Smooth muscle cell (in vitro differentiated cells): Measurements from ENCODE around the gene HILPDA.

DNA sequence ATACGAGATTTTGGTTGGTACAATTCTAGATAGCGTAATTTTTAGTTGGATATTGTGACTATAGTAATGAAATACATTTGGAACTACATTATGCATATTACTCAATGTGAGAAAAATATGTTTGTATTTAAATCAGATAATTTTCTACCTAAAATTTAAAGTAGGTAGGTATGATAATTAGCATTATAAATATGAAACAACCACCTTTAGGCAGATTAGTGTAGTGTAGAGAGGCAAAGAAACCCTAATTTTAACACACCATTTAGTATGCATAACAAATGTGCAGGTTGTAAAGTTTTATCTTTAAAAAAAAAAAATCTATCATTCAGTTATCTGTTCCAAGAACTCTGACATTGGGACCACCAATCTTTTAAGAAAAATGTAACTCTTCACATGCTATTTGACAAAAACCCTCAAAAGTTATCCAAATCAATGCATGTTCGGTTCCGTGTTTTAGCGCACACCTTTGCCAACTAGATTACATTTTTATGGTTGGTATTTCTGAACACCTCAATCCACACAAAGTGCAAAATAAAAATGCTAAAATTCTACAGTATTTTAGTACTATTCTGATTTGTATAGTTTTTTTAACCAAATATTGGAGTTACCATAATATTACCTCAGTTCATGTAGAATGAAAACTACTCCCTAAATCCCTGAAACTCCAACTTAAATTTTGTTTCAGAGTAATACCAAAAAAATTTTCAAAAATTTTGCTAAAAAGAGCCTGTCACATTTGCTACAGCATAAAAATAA, 27.6 kb downstream of the LMOD2 start:
- RAMPAGE, long total RNA = no peak

DNA sequence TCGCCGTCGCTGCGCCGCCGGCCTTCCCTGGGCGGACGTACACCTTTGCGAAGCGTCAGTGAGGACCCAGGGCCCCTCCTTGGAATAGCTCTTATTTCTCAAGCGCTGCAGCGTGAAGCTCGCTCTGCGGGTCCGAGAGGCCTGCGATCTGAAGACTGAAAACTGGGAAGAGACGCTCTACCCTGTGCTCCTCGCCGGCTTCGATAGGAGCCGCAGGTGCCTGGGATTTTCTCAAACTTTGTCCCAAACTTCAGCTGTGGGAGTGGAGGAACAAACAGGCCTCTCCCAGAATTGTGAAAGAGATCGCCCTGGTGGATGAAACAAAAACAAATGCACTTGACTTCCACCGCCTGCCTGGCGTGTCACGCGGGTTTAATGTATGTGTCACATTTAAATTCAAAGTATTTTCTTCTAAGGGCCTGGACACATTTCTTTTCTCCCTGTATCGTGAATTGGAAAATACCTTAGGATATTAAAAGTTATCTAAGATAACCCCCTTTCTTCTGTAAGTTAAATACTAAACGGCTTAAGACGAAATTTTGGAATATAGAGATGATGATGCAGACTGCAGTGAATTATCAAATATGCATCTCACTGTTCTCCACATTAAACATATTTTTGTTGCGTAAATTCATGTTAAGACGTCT, 677 bp upstream of the WASL start:
- RAMPAGE, long total RNA = no peak

DNA sequence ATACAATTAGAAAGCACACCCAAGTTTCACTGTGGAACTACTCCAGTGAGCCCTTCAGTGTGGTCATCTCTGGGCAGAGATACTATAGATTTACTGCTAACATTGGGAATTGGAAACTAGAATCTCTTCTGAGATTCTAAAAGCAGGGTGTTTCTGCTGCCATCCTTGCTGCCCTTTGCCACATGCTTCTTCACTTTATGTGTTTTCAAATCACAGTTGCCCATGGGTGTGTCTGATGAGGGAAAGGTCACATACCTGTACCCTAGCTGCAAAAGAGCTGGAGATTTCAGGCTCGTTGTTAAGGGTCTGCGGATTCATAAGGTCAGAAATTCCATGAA, 5.6 kb upstream of the WASL start:
- RAMPAGE, long total RNA = no peak

GRCh38 chr7:124766206-124766548, 585 bp upstream of the GPR37 start:
- RAMPAGE, long total RNA = no peak

DNA sequence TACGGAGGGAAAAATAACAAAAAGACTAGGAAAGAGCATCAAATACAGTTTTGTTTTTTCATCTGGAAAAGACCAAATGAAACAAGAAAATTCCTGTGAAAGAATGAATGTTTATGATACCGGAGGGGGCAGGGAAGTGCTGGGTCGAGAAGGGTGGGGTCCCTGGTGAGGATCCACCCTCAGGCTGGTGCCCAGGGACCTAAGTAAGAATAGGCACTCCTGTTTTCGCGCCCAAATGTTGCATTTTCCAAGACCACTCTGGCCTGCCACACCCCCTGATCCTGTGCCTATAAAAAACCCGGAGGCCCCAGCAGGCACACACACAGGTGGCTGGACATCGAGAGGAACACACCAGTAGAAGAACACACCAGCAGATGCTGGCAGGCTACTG, 633.8 kb upstream of the POT1 start:
- RAMPAGE, long total RNA = no peak

GRCh38 chr7:127227730-127228202, 25.0 kb downstream of the GRM8 start:
- RAMPAGE, long total RNA = no peak

DNA sequence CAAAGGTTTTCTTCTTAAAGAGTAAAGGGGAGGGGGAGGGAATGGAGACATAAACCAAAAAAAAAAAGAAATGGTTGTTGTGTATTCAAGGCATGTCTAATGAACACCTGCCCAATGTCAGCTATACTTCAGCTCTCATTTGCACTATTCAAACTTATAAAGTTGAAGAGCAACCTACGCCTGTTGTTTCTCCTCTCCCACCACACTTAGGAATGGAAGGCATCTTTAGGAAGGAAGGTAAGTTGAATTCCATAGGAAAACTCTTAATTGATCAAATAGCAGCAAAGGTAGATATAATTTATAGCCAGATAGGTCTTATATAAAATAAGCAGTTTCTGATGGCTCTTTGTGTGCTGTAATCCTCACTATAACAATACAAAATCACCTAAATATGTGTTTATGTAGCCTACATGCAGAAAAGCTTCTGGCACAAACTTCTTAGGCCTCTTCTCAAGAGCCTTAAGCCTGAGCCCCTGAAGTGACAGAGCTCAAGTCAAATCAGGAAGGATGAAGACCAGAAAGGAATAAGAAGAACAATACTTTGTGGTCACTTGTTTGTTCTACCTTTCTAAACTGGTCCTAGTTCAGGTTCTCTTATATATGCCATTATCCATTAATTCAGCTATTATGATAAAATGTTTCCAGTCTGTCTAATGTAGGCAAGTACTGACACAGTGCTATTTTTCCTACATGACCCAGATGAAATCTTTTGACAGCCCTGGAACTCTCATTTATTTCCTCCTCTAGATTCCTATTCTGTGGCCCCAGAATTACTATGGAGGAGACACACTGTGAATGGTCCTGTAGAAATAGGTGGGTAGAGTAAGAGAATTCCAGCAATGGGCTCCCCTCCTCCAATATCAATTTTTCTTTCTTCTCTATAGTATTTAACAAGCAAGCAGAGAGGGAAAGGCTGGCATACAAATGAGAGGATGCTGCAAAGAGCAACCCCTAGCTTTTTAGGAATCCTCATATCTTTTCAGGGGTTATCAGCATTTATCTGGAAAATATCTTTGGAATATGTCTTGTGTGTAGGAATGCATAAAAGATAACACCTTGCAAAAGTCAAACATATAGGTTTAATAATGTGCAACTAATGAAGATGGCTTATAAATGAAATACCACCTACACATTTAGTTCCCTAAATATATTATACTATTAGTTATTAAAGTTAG, 23.1 kb downstream of the ZNF800 start:
- RAMPAGE, long total RNA = no peak

- RAMPAGE, long total RNA = no peak
Measured at GRCh38 chr7:127383115-127383800, 9.2 kb downstream of the ZNF800 start.

- RAMPAGE, long total RNA = no peak
Measured at GRCh38 chr7:127584176-127585182, 917 bp downstream of the GCC1 start.

DNA sequence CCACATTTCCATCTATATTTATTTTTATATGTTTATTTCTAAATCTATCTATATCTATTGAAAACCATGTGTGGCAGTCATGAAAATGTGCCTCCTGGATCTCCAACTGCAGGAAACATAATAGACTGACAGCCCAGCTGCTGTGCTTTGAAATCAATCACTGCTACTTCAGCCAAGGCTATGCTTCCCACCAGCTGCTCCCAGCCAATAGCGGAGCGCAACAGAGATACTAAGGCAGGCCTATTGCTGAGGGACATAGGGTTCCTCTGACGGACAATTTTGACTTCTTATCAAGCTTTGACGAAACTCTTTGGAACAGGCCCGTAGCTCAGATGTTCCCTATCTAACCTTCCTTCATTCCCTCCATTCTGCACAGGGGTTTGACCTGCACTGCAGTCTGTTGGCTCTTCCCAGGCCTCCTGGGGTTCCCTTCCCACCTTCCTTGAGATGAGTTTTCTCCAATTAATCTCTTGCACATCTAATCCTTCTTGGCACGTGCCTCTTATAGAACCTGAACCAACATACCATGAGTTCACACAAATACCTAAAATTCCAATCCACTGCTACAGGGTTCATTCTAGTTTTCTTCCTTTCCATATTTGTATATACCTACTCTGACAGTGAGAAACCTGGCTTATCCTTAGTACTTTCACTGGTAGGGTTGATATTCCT, 146.8 kb downstream of the LRRC4 start:
- RAMPAGE, long total RNA = no peak

DNA sequence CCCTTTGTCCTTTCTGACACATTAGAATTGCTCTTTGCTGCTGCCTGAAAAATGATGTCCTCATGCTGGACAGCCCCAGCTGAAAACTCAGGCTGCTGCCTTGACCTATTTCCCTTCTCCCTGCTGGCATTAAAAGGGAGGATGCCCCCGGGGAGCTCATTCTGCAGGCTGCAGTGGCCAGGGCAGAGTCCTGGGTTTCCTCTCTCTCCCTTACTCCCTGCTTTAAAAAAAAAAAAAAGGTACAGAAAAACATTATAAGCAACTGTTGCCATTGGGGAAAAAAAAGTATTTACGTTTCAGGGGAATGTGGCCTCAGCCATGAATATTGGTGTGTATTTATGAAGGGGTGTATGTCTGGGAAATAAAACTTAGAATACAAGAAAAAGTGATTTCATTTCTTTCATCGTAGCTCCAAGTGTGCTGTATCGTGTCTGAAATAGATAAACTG, 35.3 kb downstream of the LRRC4 start:
- RAMPAGE, long total RNA = no peak

GRCh38 chr7:128091458-128091810, 60.2 kb upstream of the LRRC4 start:
- RAMPAGE, long total RNA = no peak

DNA sequence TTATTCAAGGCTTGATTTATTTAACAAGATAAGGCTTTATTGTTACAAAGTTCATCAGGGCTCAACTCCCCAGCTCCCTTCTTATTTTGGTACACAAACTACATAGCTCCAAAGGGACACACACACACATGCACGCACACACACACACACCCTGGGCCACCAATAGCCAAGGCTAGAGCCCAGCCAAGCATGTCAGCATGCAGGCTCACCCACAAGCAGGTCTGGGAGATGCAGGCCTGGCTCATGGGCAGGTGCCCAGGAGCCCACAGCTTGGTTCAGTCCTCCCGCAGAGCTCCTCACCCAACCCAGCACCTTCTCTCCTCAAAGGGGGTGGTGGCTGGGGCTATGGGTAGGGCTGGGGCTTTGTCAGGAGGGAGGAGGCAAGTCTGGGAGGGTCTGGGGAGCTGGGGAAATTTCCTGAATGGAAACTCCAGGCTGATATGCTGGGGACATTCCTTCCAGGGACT, 23.5 kb downstream of the LEP start:
- RAMPAGE, long total RNA = no peak

GRCh38 chr7:128264994-128265342, 23.9 kb downstream of the LEP start:
- RAMPAGE, long total RNA = no peak

DNA sequence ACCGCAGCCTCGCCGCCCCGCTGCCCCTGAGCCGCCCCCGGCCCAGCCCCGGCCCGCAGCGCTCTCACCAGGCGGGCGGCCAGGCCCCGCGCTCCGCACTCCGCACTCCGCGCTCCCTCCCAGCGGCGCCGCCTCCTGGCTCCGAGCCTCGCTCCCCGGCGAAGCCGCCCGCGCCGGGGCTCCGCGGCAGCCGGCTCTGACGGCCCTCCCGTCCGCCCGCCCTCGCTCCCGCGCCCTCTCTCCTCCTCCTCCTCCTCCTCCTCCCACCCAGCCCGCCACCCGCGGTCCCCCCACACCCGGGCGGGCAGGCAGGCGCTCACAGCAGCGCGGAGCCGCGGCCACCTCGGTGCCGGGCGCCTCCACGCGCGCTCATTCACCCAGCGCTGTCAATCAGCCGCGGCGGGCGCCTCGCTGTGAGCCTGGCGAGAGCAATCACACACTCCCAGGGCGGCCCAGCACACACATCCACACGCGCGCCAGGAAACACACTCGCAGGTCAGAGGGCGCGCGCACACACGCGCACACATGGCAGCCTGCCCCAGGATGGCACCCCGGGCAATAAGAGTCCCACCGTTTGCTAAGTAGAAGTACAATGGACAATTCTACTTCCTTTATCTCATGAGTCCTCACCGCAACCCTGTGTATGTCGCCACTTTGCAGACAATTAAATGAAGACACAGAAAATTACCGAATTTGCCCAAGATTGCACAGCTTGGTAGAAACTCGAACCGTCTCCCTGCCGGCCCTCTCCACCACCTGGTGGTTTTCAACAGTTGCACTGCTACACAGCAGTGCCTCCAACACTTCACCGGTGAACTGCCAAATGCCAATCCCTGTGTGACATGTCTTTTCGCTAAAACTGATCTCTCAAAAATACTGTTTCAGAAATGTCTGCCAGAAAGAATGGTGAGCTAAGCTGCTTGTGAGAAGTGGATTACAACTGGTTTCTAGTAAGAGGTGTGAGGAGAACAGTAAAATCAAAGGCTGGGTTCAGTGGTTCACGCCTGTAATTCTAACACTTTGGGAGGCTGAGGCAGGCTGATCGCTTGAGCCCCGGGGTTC, 18.1 kb upstream of the RBM28 start:
- RAMPAGE, long total RNA = no peak

DNA sequence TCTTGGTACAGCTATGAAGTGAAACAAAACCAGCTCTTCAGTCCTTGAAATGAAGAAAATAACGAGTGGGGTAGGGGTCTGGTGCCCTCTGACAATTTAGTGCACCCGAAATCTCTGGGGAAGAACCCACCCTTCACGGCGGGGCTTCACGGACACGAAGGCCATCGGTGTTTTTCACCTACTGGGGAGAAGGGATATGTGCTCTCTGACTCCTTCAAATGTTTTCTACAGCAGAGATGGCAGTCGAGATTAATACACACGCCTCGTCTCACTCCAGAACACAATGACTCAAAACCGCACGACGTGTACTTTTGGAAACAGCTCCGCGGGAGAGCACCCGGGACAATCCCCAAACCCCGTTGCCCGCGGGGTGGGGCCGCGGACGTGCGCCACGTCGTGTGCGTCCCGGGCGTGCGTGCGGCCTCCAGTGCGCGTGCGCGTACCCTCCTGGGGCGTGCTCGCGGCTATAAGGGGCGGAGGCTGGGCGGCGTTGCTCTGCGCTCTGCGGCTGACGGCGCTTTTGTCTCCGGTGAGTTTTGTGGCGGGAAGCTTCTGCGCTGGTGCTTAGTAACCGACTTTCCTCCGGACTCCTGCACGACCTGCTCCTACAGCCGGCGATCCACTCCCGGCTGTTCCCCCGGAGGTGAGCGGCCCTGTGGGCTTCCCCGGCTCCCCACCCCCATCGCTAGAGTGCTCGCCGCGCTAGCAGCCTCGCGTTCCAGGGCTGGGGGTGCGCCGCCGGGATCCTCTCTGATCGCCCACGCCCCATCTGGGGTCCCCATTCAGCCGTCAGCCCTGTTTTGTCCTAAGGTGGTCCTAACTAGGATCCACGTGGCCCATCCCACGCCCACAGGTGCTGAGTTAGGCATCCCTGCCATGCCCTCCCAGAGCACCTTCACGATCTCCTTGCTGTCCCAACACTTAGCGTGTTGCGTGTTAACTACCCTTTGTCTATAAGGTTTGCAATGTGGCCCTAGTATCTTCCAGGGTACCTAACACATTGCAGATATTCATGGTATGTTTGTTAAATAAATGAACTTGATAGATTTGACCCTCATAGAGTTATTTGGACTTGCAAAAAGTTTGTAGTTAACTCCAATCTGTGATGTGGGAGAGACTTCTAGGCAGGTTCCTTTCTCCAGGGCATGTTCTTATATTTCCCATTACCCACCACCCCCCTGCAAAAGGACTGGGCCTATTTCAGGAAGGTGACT, at the start of gene HILPDA:
Gene HILPDA, plus strand, starts transcription at position 498 of the 1,214 bp plus-strand sequence.
- RAMPAGE, long total RNA = start-site peak on the plus strand centred at position 500 of the sequence, 59 bp wide, 446 and 250 reads in 2 replicates

GRCh38 chr7:128835210-128835626, 5.0 kb downstream of the FLNC start:
- RAMPAGE, long total RNA = no peak

DNA sequence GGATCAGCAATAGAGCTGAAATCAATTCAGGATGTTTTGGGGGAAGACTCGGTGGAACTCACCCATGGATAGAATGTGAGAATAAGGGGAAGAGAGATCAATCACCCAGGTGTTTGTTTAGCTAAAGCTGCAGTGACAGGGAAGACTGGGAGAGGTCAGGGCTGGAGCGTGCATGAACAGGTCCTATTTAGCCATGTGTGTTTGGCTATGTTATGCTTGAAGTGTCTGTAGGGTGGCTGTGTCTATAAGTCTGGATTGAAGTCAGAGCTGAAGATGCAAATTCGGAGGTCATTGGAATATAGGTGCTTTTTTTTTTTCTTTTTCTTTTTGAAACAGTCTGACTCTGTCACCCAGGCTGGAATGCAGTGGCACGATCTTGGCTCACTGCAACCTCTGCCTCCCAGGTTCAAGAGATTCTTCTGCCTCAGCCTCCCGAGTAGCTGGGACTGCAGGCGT, 1.2 kb downstream of the ATP6V1FNB start:
- RAMPAGE, long total RNA = no peak

DNA sequence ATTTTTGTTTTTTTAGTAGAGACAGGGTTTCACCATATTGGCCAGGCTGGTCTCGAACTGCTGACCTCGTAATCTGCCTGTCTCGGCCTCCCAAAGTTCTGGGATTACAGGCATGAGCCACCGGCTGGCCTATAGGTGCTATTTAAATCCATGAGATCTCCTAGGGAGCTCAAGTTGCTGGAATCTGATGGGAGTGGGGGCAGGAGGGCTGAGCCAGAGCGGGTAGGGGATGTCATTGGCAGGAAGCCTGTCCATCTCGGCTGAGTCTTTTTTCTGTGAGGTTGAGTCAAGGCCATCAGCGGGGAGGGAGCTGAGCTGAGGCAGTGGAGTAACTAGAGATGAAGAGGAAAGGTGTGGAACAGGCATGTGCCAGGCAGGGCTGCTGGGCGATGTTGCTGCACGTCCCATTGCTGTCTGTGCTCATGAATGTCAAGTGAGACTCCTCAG, 1.6 kb downstream of the ATP6V1FNB start:
- RAMPAGE, long total RNA = no peak

DNA sequence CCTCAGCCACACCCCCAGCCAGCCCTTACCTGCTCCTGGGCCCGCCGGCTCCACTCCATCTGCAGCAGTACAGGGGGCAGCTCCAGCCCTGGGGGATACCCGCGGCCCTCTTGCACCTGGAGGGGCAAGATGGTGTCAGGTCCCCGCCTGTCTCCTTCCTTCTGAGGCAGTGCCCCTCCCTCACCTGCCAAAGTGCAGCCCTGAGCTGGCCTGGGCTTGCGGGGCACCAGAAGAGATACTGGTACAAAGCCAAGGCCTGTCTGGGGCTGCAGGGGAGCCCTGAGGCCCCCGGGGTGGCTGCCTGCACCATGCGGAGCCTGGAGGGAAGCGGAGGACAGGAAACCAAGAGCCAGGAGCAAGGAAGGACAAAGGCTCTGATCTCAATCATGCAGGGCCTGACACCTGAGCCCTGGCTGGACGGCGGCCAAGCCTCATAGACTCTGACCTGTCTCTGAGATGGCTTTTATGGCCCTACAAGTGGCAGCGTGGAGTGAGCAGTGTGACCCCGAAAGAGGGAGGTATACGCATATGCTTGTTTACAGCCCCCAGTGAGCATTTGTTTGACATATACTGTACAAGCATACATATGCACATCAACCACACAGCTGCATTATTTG, 8.5 kb downstream of the ATP6V1FNB start:
- RAMPAGE, long total RNA = no peak